Lower leg skin (tissue), 2 donors: ENCODE results near the gene SIM2.

- PRO-cap, result no peak
- RAMPAGE, long total RNA, 2 experiments, result no peak in any of the 2 experiments
Observed at GRCh38 chr21:35499269-35499471, 450.1 kb upstream of the RUNX1 start.

DNA sequence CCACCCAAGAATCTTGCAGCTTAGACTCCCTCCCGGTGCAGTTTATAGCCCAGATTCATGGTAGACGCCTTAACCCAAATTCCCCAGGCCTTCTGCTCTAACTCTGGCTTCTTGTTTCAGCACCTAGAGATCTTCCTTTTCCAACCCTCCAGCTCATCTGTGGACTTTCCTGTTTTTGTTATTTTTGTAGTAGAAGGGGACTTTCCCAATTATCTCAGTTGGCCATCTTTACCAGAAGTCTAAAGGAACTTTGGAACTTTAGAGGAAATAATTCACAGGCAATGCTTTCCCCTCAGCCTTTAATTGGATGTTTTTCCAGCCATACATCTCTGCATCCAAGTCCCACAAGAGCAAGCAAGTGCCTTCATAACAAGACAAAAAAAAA is 377.5 kb downstream of the SETD4 start:
- PRO-cap, result no peak
- RAMPAGE, long total RNA, 2 experiments, result no peak in any of the 2 experiments

- PRO-cap, result unidirectional peak, plus-strand start at chr21:35850251; unidirectional peak, plus-strand start at chr21:35850317
- RAMPAGE, long total RNA, 2 experiments, result no peak in any of the 2 experiments
Observed at GRCh38 chr21:35849979-35850613, 210.2 kb downstream of the SETD4 start.

GRCh38 chr21:36075088-36075463 is 5.3 kb downstream of the CBR1 start:
- PRO-cap, result bidirectional peak, plus-strand start at chr21:36075556, minus-strand start at chr21:36075340
- RAMPAGE, long total RNA, 2 experiments, result no peak in any of the 2 experiments

- PRO-cap, result no peak
- RAMPAGE, long total RNA, 2 experiments, result no peak in any of the 2 experiments
Observed at GRCh38 chr21:36187852-36188154, 31.2 kb downstream of the DOP1B start.

DNA sequence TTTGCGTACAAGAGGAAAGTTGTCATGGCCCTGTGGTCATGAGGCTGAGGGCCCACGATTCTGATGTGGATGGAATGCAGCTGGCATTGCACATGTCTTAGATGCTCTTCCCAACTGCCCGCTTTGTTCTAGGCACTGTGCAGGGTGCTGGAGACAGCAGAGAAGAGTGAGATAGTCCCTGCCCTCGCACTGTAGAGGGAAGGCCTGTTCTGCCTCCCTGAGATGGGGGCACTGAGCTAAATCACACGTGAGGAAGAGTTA is 40.7 kb downstream of the DOP1B start:
- PRO-cap, result no peak
- RAMPAGE, long total RNA, 2 experiments, result no peak in any of the 2 experiments

- PRO-cap, result no peak
- RAMPAGE, long total RNA, 2 experiments, result no peak in any of the 2 experiments
Observed at GRCh38 chr21:36245809-36246638, 74.0 kb upstream of the MORC3 start.

GRCh38 chr21:36422201-36422819 is 37.1 kb downstream of the CHAF1B start:
- PRO-cap, result no peak
- RAMPAGE, long total RNA, 2 experiments, result no peak in any of the 2 experiments

GRCh38 chr21:36698577-36699676 is at the start of gene SIM2:
Gene SIM2, plus strand, starts transcription at chr21:36699115.
- PRO-cap, result no peak
- RAMPAGE, long total RNA, 2 experiments, result no peak in any of the 2 experiments

GRCh38 chr21:36700456-36700961 is 1.6 kb downstream of the SIM2 start:
- PRO-cap, result no peak
- RAMPAGE, long total RNA, 2 experiments, result no peak in any of the 2 experiments

DNA sequence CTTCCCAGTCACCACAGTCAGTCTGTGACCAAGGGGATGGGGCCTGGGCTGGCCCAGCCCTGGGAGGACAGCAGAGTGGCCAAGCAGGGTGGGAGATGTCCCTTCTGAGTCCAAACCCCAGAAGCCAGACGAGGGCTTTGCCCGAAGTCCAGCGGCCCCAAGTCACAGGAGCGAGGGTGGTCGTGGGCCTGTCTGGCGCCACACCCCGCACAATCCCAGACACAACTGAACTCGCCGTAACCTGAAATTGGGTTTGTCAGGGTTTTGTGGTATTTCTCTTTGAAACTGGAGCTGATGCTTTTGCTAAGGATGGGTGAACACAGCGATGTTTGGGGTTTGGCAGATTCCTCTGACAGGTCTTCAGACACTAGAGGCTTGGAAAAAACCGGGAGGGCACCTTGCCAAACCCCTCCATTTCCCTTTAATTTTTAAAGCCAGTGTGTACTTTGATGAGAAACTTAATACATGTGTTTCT is 29.8 kb downstream of the SIM2 start:
- PRO-cap, result no peak
- RAMPAGE, long total RNA, 2 experiments, result no peak in any of the 2 experiments

DNA sequence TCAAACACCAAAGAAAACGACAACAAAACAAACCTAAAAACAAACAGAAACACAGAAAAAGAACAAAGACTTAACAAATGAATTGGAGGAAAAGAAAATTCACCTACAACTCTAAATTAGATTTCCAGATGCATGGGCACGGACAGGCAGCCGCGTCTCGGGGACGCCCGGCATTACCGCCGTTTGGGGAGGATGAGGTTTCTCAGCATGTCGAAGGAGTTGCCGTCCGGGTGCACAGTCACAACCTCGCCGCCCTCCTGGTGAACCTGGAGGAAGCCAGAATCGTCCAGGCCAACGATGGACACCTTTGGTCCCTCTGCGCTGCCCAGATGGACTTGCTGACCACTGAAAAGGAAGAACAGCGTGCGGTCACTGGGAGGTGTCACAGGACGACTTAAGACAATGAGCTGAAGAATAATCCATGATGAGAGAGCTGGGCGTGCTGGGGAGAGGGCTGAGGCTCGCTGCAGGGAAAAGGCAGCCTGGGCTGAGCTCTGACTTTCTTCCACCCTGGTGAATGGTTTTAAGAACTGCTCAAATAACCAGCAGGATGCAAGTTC is 55.2 kb downstream of the SIM2 start:
- PRO-cap, result no peak
- RAMPAGE, long total RNA, 2 experiments, result no peak in any of the 2 experiments

- PRO-cap, result no peak
- RAMPAGE, long total RNA, 2 experiments, result no peak in any of the 2 experiments
Observed at GRCh38 chr21:36860998-36861421, 105.5 kb downstream of the HLCS start.

GRCh38 chr21:36966999-36967300 is 481 bp upstream of the HLCS start:
- PRO-cap, result no peak
- RAMPAGE, long total RNA, 2 experiments, result no peak in any of the 2 experiments

- PRO-cap, result bidirectional peak, plus-strand start at chr21:36989868, minus-strand start at chr21:36989860
- RAMPAGE, long total RNA, 2 experiments, result start-site peak on the minus strand in 1 of 2 experiments, at chr21:36990210-36990234 at its widest, 7 reads per replicate
Observed at GRCh38 chr21:36989473-36990653, 16.6 kb upstream of the RIPPLY3 start.

- PRO-cap, result no peak
- RAMPAGE, long total RNA, 2 experiments, result no peak in any of the 2 experiments
Observed at GRCh38 chr21:37076747-37077698, 4.0 kb downstream of the TTC3 start.

DNA sequence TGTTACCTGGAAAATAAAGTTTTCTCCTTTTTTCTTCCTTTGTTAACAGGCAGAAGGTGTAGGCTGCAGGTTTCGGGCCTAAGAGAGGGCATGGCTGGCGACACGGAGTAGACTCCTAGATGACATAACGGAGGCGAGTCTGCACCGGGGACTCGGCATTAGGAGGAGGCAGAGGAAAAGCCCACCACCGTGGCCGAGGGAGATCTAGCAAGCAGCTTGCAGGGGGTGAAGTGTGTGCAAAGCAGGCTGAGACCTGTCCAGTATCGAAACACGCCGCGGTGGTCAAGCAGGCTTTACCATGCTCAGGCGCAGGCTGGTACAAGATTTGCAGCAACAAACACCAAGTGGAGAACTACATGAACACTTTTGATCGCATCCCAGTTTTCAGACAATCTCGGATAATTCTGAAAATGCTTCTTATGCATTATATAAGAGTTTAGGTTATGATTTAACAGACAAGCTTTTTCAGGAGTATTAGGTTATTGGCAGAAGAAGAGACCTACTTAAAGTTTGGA is 8.6 kb downstream of the VPS26C start:
- PRO-cap, result no peak
- RAMPAGE, long total RNA, 2 experiments, result no peak in any of the 2 experiments

- PRO-cap, result bidirectional peak, plus-strand start at chr21:37366345, minus-strand start at chr21:37366187
- RAMPAGE, long total RNA, 2 experiments, result start-site peak on the plus strand in 1 of 2 experiments, at chr21:37366061-37366131 at its widest, 42 reads per replicate
Observed at GRCh38 chr21:37365260-37366308, 989 bp upstream of the DYRK1A start.

GRCh38 chr21:37369287-37370270 is 3.0 kb downstream of the DYRK1A start:
- PRO-cap, result no peak
- RAMPAGE, long total RNA, 2 experiments, result no peak in any of the 2 experiments

DNA sequence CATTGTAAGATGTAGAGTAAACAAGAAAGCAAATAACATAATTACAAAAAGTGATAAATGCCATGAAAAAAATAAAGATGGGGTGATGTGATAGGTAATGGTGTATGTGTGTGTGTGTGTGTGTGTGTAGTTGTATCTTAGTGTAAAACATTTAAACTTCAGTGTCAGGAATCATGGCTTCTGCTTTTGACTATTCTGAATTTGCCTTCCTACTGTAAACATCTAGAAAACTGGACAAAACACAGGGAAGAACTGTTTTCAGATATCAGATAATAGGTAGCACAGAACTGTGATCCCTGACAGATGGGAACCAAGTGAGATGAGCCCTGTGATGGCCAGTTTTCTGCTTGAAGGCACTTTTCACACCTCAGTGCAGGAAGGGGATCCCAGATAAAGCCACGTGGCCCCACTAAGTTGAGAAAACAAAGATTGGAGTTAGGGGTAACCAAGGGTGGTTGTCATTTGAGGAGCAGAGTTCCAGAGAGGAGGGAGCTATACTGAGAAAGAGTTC is 17.2 kb downstream of the DYRK1A start:
- PRO-cap, result no peak
- RAMPAGE, long total RNA, 2 experiments, result no peak in any of the 2 experiments